Thoracic aorta endothelial cell (primary cell): ENCODE data around the gene SETMAR.

DNA sequence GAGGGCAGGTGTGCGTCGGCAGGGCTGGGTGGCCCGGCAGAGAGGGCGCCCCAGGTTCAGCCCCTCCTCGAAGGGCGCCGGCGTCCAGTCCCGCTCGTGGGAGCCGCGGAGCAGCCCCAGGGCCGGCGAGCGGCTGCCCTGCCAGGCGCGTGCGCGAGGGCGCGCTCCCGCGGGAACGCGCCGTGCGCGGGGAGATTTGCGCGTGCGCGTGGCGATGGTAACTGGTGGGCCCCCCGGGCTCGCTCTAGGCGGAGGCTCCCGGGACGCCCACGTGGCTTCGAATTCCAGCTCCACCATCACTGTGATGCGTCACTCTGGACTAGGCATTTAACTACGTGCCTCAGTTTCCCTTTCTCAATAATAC, 1.6 kb downstream of the CHL1 start:
- CAGE, long polyA plus RNA, result no peak

DNA sequence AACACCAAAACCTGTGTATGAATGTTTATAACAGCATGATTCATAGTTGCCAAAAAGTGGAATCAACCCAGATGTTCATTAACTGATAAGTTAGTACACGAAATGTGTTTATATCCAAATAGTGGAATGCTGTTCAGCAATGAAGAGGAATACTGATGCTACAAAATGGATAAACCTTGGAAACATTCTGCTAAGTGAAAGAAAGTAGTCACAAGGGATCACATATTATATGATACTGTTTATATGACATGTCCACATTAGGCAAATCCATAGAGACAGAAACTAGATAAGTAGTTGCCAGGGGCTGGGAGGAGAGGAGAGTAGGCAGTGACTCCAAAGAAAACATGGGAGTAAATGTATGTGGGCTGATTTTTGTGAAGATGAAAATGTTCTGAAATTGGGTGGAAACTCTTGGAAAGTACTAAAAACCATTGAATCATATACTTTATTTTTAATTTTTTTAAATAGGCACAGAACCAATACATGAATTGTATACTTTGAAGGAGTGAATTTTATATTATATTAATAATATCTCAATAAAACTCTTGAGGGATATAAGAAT, 123.5 kb downstream of the CNTN4 start:
- CAGE, long polyA plus RNA, result no peak

GRCh38 chr3:3162701-3162866, 16.9 kb downstream of the CRBN start:
- CAGE, long polyA plus RNA, result no peak

DNA sequence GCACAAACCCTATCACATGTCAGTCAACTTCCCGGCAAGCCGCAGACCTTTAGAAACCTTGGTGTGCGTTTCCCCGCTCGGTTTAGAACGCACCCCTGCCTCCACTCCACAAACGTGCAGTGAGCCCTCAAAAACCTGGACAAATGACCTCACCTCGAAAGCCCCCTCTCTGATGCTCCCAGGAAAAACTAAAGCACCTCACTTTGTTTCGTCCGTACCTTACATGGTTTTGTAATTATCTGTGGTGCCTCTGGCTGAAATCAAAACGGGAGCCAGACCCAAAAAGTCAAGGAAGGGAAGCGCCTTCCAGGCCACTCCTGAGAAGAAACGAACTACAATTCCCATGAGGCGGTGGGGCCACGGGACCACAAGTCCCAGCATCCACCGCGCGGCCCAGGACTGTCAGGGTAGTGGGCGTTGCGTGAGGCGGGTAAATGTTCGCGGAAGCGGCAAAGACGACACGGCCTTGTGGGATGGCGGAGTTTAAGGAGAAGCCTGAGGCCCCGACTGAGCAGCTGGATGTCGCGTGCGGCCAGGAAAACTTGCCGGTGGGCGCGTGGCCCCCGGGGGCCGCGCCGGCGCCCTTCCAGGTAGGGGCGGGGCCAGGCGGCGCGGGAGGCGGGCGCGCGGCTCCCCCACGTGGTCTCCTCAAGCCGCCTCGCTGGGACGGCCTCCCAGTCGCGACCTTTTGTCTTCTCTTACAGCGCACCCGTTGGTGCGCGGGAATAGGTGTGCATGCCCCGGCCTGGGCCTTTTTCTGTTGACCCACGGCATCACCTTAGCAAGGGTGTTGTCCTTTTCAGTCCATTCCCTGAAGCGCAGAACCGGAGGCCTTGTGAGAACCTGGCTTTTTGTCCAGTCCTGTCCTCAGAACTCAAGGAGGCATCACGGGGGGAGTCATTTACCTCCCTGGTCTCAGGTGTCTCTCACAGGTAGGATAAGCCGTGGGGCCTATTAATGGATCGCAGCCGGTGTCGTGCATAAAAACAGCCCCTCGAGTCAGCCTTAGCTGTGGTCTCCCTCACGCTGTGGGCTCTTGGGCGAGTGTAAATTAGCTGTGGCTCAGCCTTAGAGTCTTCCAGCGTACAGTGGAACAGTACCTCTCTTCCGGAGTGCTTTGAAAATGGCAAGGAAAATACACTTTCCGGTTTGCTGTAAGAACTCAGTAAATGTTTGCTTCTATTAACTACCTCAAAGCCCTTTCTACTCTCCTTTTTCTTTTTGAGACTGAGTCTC, at the start of gene SETMAR:
SETMAR (plus strand) TSS at position 433 of the 1,236 bp plus-strand sequence.
- CAGE, long polyA plus RNA, result no peak

DNA sequence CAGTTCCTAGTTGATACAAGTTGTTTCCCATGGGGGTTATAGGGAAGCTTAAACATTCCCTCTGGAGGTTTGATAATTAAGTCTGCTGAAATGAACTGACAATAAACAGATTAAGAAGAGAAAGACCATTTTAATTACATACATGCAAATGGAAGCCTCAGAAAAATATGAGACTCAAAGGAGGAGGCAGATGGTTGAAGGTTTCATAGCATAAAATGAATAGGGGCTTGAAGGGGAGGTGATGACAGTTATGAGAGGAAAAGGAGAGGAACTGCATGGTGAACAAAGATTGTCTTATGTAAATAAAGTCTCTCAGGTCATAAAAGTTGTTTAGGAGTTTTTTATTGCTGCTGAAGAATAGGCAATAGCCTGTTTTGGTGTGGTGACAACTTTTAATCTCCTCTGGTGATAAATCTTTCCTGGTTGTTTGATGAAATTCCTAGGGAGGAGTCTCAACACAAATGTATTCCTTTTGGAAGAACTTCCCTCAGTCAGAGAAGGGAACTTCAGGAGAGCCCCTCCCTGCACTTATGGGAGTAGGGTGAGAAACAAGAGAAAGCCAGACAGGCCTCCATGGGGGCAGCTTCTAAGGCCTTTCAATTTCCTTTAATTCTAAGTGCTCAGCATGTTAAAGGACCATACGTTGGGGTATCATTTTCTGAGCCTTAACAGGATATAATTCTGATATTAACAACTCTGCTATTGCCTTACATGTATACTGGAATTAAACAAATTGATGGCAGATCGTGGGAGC, 17.3 kb downstream of the SETMAR start:
- CAGE, long polyA plus RNA, result no peak

- CAGE, long polyA plus RNA, result no peak
These were observed 49.2 kb downstream of the SUMF1 start for GRCh38 chr3:4417823-4418342.

DNA sequence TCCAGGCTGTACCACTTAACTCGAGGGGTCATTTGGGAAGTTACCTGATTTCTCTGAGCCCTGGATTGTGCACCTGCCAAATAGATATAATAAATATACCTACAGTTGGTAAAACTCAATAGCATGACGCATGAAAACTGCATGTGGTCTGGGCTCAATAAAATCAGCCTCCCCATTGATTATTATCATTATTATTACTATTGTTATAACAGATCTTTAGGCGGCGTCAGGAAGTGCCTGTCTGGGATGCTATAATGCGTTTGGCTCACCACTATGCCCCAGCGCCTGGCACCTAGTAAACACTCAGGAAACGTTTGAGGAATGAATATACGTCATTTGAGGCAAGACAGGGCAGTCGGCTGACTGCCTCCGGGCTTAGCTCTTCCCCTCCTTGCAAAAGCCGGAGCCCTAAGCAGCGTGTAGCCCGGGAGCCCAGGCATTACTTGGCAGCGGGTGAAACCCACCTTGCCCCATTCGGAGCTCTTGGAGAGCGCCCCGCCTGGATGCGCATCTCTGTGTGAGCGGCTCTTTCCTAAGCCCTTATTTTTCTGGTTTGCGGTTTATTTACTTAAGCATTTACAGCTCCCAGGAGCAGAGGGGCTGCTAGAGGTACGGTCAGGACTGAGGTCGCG, 1.0 kb upstream of the ITPR1 start:
- CAGE, long polyA plus RNA, result no peak

- CAGE, long polyA plus RNA, result no peak
These were observed 459 bp downstream of the ITPR1 start for GRCh38 chr3:4493645-4493969.

DNA sequence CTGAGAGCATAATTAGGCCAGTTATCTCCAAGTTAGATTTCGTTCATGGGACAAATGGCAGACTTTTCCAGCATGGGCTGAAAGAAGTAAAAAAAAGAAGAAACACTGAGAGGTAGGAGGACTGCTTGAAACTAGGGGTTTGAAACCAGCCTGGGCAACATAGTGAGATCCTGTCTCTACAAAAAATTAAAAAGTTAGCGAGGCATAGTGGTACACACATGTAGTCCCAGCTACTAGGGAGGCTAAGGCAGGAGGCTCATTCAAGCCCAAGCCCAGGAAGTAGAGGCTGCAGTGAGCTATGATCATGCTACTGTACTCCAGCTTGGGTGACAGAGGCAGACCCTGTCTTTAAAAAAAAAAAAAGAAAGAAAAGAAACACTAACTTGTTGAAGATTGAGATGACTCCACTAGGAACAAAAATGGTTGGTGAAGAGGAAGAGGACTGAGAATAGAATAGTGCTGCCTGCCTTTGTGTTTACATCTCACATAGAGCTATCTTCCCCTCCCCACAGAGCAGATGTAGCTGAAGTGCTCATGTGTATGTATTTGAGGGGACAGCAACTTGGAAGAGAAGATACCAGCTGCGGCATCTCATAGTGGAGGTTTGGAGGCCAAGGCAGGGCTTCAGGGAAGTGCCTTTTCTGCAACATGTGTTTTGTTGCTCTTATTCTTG, 57.5 kb downstream of the ITPR1 start:
- CAGE, long polyA plus RNA, result no peak

DNA sequence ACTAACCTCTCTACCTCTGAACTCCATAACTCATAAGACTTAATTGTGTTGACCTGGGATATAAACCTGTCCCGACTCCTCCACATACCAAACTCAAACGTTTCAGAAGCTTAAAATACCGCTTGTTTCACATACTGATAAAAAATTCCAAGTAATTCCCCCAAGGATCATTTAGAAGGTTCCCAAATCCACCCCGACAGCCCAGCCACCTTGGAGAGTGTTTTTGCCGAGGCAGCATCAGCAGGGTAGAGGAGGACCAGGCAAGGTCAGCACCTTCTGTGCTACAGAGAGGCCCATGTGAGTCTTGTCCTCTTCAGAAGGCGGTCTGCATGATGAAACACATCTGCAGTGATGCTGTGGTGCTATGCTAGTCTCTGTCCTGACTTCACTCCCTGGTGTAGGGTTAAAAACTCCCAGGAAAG, 87.8 kb downstream of the ITPR1 start:
- CAGE, long polyA plus RNA, result no peak

DNA sequence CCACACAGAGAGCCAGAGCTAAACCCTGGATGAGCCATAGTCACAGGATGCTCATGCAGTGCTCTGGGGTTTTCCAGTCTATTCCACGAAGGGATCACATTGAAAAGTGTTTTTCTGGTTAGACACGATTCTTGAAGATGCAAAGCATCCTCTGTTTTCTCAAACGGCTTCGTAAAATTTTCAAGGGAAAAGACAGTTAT, 230.0 kb downstream of the ITPR1 start:
- CAGE, long polyA plus RNA, result no peak

GRCh38 chr3:4741202-4742131, 237.8 kb upstream of the BHLHE40 start:
- CAGE, long polyA plus RNA, result no peak

DNA sequence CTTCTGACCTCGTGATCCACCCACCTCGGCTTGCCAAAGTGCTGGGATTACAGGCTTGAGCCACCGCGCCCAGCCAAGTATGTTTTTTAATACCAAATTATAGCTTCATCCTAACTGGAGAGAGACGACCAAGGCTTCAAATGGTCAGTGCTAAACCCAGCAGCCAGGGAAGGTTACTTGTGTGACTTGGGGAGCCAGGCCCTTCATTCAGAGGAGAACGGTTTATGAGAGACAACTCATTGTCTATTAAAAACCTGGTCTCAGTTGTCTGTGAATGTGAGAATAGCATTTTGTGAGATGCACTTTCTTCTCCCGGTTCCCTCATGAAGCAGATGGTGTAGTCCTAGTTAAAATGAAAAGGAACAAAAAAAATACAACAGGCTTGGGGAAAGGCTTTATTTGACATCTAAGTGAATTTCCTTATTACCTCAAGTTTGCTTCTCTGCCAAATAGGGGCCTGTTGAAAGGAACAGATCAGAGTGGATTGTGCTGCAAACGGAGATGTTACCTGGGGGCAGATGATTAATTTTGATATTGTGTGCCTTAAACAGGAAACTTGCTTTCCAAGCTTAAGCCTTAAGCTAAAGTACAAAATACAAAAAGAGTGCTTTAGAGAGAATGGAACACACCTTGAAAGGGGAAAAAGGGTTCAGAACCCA, 202.8 kb upstream of the BHLHE40 start:
- CAGE, long polyA plus RNA, result no peak

GRCh38 chr3:4794582-4795335, 184.5 kb upstream of the BHLHE40 start:
- CAGE, long polyA plus RNA, result no peak

- CAGE, long polyA plus RNA, result no peak
These were observed 29.0 kb upstream of the BHLHE40 start for GRCh38 chr3:4950383-4950582.

DNA sequence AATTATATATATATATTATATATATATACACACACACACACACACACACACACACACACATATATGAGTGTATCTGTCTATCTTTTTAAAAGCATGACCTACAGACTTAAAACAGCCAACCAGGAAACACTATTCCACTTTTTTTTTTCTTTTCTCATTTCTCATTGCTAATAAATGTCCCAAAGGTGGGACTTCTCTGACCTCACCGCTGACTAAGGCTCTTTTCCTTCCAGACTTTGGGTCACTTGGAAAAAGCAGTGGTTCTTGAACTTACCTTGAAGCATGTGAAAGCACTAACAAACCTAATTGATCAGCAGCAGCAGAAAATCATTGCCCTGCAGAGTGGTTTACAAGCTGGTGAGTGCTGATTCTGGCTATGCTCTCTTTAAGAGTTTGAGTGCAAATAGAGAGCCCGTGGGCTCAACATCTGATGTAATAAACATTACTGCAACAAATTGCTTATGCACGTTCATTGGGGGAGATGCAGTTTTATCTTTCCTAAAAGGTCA, 2.0 kb downstream of the BHLHE40 start:
- CAGE, long polyA plus RNA, result no peak

DNA sequence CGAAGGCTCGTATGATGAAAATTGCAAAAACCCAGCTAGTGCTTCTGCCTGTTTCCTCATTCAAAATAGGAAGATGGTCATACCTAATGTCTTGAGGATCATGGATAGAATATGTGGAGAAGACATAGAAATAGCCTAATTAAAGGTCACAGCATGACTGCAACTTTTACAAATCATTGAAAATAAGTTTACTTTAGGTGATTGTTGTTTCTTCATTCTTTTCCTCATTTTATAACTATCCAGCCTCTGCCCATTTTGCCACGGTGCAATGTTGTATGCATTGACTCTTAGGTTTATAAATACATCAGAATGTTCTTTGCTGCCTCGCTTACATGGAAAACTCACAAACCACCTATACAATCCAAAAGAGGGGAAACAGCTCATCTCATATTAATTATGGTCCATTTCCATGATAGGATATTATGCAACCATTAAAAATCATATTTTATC, 3.0 kb downstream of the BHLHE40 start:
- CAGE, long polyA plus RNA, result no peak

DNA sequence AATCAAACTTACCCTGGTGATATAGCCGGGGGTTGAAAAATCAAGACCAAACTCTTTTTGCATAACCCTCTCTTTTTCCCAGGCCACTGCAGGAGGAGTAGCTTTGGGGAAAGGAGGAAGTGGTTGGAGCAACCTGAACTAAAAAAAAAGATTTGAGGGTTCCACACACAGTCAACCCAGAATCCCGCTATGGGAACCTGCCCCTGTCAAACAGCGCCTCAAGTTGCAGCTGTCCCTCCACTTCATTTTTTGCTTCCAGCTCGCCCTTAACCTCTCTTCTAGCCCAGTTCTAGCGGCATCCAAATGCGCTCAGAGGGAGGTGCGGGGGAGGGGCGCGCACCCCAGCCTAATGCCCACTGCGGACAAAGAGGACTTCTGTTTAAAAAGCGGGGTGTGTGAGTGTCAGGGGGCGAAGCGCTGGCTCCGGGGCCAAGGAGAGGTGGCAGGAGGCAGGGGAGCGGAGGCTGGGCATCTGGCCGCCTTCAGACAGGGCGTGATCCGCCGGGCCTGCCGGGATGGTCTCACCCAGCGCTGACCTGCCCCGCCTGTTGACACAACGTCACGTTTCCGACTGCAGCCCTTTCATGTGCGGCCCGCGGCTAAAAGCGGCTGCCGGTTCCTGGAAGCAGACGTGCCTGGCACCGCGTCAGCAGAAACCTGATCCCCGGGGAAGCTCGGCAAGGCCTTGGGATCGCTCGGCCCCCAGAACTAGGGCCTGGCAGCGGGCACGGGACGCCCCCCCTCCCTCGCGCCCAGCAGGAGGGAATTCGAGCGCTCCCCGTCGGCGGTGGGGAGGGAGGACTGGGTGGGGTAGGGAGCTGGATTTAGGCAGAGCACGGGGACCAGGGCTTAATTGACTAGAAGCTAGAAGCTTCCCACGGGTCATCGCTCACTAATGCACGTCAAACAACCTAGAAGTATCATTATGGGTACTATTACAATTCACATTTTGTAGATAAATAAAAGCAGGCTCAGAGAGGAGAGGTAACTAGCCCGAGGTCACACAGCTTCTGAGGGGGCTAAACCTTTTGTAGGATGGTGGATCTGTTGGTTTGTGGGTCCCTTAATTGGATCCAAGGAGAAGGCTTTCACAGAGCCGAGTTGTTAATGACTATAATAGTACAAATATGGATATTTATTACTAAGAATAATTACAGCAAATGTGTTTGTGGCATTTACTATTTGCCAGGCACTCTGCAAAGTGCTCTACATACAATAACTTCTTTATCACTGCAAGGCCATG, 7.6 kb downstream of the BHLHE40 start:
- CAGE, long polyA plus RNA, result no peak

GRCh38 chr3:5011312-5012330, 32.4 kb downstream of the BHLHE40 start:
- CAGE, long polyA plus RNA, result no peak

DNA sequence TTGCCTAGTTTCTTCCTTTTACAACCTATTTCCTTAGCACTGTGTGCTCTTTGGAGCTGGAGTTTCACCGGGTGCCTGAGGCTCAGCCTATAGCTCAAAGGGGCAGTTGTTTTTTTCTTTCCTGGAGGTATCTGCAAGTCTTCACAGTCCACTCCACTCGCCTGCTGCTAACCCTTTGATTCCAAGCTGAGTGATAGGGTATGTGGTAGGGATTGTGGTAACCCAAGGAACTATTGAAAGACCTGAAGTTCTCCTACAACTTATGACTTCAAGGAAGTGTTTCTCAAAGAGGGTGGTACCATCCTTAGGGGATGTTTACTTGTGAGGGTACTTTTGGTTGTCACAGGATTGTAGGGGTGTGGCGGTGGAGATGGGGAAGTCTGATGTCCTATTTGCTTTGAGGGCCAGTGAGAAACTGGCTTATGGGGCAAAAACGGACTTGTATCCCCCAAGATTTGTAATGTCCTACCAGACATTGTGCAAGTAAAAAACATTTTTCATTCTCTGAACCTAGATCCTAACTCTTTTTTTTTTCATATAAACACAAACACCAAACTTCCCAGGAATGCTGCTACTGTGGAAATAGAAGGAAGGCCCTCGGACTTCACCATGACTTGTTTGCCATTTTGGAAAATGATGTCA, 66.4 kb upstream of the ARL8B start:
- CAGE, long polyA plus RNA, result no peak